ENCODE measurements around a stretch of chr5.

DNA sequence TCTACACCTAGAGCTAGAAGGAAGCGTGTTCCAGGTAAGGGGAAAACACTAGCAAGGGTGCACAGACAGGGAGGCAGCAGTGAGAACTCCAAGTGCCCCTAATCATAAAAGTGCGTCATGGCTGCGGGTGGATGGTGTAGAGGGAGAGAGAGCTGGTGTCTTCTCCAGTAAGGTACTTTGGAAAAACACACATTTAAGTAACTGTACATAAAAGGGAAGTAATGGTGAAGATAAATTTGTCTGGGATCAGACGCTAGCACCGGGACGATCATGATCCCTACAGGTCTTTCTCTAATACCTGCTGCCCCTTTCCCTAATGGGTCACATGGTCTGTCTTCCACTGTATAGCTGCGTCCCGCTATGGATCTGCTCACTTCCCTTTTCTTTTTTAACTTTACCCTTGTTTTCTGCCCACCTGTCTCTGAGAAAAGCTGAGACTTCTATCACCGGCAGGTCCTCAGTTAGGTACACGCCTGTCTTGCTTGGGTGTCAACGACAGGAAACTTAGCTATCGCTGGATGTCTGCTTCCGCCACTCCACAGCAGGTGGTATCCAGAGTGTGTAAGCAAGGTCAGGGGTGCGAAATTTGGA lies 1.4 kb upstream of the ICE1 start:
- RRBS, result no CpG with 5 or more reads among the region's 14 CpGs

DNA sequence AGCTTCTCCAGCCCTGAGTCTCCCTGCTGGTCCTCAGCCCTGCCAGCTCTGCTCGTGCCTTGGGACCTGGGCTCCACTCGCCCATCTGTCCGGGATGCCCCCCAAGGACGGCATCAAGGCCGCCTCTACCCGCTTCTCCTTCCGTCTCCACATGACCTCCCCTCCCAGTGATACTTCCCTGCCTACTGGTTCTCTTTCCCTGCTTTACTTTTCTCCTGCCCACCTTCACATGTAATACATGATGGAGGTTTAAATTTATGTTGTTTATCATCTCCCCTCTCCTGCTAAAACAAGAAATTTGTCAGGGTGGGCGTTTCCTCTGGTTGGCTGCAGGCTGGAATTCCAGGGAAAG lies 110.3 kb downstream of the ICE1 start:
- RRBS, result no CpG with 5 or more reads among the region's 8 CpGs

- RRBS, result no CpG with 5 or more reads among the region's 8 CpGs
Observed at GRCh38 chr5:6454346-6454820, 5.7 kb downstream of the UBE2QL1 start.

GRCh38 chr5:6584601-6585118 lies 48.2 kb downstream of the NSUN2 start:
- RRBS, result no CpG with 5 or more reads among the region's 9 CpGs

DNA sequence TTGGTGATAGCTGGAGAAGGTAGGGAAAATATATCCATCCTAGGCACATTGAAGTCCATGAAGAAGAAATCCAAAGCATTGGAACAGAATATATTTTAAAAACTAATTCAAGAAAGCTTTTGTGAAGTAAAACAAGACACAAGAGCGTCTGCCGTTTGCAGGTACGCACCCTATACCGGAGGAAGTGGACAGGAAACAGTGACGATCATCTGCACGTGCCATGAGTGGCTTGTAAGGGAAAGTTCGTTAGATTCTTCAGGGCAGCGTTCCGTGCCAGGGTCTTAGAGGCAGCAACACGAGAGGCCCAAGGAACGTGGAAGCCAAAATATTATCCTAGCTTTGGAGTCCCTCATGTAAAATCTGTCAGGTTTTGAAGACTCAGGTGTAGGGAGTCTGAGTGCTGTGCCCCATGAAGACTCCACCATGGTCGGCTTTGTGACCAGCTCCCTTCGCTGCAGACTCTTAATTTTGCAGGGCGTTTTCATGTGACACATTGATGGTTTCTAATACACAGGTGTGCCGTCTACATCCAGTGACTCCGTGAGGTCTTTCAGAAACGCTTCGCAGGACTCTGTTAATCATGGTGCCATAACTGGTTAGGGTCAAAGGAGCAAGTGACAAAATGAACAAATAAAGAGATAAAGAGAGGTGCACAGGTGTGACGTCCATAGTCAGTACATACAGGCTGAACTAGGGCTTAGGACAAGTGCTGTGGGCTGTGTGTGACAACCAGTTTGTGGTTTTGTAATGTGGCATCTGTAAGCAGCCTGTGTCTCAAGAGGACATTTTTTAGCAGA lies 26.4 kb downstream of the SRD5A1 start:
- RRBS, result no CpG with 5 or more reads among the region's 19 CpGs

DNA sequence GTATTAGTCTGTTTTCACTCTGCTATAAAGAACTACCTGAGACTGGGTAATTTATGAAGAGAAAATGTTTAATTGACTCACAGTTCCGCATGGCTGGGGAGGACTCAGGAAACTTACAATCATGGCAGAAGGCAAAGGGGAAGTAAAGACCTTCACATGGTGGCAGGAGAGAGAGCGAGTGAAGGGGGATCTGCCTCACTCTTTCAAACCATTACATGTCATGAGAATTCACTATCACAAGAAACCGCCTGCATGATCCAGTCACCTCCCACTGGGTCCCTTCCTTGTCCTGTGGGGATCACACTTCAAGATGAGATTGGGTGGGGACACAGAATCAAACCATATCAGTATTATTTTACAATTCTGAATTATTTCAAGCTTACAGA lies 27.5 kb downstream of the SRD5A1 start:
- RRBS, result no CpG with 5 or more reads among the region's 3 CpGs

DNA sequence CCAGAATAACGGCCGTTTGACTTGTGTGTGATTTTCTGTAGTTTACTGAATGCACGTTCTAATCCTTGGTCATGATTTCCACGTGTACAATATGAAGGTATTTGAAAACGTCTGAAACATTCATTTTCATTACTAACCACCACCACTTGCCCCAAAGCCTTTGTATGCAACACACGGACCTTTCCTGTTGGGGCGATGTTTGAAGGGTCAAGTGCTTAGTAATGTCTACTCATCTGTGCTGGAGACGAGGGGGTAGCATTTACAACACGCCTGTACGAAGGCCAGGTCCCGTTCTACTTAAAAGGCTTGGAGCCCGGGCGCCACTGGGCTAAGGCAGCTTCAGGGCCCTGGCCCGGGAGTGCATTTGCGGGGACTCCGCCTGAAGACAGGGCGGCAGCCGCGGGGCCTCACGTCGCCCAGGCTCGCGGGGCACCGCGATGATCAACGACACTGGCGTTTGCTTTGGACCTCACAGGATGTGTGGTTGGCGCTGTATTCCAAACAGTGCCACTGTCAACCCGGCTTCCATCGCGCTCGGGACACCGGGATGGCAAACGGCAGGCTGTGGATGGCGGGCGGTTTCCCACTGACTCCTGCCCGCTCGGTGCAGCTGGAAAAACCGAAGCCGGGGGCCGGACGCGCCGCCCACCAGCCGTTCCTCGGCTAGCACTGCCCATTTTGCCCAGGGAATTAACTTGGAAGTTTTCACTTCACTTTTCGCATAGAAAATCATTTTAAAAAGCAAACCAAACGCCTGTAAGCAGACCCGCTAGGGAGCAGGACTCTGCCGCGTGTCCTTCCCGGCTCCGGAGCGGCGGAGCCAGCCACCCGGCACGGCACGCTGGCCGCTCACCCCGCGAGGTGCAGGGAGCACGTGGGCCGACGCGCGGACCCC lies 1.0 kb upstream of the TENT4A start:
- RRBS, result 2% methylated on average over 11 of the region's 66 CpGs

DNA sequence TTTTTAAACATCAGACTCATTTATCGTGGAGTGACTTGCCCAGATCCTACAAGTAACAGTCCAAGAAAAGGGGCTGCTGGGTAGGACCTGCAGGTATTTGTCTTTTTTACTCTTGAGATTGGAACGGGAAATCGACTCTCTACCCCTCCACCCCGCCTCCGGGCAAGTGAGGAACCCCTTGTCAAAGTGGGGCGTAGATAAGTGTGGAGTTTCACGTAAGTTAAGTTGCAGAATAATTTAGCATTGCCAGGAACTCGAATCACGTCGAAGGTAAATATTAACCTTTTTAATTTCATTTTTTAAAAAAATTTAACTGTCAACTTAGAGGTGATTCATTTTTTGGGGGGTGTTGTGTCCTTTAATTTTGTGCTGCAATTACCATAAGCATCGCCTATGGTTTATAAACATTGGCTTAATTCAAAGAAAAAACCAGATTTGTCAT lies 1.6 kb downstream of the TENT4A start:
- RRBS, result no CpG with 5 or more reads among the region's 11 CpGs

GRCh38 chr5:6721233-6722188 lies 8.3 kb downstream of the TENT4A start:
- RRBS, result no CpG with 5 or more reads among the region's 12 CpGs

- RRBS, result no CpG with 5 or more reads among the region's 16 CpGs
Observed at GRCh38 chr5:6723292-6723933, 10.2 kb downstream of the TENT4A start.

DNA sequence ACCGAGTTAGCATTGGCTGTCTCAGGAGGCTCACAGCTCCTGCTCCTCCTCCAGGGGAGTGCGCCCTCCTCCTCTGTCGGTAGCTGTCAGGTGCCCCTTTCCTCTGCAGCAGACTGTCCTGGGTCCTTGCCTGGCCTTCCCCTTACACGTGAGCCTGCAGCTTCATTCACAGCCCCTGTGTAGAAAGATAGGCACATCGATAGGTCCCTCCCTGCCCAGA lies 17.1 kb downstream of the TENT4A start:
- RRBS, result no CpG with 5 or more reads among the region's 5 CpGs

DNA sequence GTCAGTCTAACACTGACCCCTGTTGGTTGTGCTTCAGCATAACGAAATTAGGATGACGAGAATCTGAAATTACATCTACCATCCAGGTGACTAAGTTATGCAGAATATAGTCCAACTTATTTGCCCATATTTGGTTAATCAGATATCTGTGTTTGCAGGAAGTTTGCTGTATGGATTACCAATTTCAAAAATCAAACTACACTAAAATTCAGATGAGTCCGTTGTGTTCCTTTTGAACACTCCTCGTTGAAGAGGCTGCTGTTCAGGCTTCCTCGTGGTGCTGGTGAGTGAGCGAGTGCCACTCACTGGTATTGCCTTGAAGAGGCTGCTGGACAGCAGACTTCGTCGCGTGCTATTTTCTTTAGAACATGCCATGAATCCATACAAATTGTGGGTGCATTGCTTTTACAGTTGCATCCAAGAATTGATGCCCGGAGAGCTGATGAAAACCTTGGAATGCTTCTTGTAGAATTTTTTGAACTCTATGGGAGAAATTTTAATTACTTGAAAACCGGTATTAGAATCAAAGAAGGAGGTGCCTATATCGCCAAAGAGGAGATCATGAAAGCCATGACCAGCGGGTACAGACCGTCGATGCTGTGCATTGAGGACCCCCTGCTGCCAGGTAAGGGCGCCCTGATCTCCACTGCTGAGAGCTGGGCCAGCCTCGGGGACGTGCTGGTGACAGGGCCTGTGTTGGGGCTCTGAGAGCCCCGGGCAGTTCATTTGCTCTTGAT lies 32.7 kb downstream of the TENT4A start:
- RRBS, result 93% methylated on average over 2 of the region's 19 CpGs

GRCh38 chr5:7596766-7597175 lies 200.8 kb downstream of the ADCY2 start:
- RRBS, result no CpG with 5 or more reads among the region's 1 CpG

- RRBS, result no CpG with 5 or more reads among the region's 21 CpGs
Observed at GRCh38 chr5:7850203-7850650, 706 bp downstream of the CFAP90 start.

DNA sequence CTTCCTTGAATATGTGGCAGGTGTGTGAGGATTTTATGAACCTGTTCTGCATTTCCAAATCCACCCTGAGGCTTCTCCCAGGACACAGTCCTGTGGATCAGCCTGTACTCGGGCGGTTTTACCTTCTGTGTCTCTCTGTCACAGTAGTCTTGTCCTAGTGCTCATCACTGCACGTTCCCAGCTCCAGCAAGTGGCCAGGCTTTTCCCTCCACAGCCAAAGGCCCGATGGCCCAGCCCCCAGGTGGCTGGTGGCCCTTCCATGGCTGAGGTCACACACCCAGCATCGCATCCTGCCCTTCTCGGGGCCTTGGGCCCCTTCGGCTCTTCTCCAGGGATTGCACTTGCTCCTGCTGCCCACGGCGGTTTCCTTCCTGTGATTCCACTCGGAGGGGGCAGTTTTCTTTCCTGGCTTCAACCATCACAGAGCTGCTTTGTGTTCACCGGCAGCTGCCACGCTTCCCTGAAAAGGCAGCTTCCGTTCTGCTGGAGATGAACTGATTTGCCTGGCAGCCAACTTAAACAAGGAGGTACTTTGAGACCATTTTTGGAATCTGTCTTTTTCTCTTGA lies 191.8 kb downstream of the MTRR start:
- RRBS, result no CpG with 5 or more reads among the region's 13 CpGs

DNA sequence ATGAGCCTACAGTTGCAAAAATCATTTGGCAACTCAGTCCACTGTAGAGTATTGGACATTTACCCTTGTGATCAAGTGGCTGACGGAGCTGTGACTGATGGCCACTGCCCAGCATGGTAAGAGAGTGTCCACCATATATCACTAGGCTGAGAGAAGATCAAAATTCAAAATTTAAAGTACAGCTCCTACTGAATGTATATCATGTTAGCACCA lies 30.9 kb downstream of the SEMA5A start:
- RRBS, result no CpG with 5 or more reads among the region's 1 CpG

GRCh38 chr5:9544241-9545550 lies 1.2 kb downstream of the SEMA5A start:
- RRBS, result 2% methylated on average over 28 of the region's 95 CpGs

- RRBS, result no CpG with 5 or more reads among the region's 8 CpGs
Observed at GRCh38 chr5:10016412-10016887, 233.2 kb downstream of the ATPSCKMT start.

- RRBS, result no CpG with 5 or more reads among the region's 19 CpGs
Observed at GRCh38 chr5:10262176-10262970, 12.3 kb downstream of the CCT5 start.

DNA sequence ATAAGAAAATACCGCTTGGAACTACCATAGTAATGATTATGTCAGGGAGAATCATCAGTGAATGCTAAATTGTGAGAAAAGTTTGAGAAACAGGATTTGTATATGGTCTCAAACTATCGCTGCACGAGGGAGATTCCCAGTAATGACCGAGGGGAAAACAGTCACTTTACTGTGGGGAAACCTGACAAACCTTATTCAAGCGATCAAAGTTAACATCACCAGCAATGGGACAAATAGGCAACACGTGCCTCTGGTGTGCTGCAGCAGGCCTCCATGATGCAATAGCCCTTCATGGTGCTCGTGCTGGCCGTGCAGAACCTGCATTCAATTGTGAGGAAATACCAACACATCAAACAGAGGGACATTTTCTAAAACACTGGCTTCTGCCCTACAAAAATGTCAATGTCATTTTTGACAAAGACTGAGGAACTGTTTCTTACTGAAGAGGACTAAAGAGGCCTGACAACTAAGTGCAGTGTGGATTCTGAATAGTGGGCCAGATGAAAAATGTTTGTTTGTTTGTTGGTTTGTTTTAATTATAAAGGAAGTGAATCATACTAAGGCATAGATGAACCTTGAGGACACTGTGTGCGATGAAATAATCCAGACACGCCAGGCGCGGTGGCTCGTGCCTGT lies 17.7 kb upstream of the MARCHF6 start:
- RRBS, result no CpG with 5 or more reads among the region's 13 CpGs

Measured in AG04449 (cell line).